Left cardiac atrium (tissue), 1 donor: ENCODE measurements around a stretch of chr15.

DNA sequence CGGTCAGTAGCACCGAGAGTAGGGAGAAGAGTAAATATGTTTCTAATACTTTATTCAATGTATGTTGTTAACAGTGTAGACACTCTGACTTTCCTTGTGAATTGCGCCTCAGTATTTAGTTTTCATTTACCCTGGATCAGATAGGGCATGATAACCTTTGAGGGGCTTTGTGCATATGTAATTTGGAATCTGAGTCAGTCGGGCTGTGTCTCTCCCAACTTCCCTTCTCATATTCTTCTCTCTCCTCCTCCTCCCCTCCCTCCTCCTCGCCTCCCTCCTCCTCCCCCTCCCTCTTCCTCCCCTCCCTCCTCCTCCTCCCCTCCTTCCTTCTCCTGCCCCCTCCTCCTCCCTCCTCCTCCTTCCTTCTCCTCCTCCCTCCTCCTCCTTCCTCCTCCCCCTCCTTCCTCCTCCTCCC is 162.5 kb downstream of the PGPEP1L start:
- PRO-cap: no peak

DNA sequence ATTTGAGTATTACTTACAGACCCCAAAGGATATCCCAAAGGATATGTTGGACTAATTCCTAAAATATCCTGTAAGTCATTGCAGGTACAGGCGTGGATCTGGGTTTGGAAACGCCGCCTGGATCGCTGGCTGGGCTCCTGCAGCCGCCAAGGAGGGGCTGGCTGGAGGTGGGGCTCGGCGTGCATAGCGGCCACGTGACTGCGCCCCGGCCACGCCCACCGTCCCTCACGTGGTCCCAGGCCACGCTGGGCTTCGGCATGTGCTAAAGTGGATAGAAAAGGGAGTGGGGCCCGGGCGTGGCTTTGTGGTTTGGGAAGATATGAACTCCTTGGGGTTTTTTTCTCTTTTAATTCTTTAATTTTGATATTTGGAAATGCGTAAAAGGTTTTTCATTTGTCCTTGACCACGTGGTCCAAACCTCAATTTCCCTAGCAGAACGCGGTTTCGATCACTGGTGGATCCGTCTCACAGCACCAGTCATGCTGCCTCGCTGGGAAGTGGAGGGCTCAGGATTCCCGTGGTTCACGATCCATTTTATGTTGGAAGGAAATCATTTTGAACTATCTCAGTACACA is 142.2 kb downstream of the PGPEP1L start:
- PRO-cap: no peak

DNA sequence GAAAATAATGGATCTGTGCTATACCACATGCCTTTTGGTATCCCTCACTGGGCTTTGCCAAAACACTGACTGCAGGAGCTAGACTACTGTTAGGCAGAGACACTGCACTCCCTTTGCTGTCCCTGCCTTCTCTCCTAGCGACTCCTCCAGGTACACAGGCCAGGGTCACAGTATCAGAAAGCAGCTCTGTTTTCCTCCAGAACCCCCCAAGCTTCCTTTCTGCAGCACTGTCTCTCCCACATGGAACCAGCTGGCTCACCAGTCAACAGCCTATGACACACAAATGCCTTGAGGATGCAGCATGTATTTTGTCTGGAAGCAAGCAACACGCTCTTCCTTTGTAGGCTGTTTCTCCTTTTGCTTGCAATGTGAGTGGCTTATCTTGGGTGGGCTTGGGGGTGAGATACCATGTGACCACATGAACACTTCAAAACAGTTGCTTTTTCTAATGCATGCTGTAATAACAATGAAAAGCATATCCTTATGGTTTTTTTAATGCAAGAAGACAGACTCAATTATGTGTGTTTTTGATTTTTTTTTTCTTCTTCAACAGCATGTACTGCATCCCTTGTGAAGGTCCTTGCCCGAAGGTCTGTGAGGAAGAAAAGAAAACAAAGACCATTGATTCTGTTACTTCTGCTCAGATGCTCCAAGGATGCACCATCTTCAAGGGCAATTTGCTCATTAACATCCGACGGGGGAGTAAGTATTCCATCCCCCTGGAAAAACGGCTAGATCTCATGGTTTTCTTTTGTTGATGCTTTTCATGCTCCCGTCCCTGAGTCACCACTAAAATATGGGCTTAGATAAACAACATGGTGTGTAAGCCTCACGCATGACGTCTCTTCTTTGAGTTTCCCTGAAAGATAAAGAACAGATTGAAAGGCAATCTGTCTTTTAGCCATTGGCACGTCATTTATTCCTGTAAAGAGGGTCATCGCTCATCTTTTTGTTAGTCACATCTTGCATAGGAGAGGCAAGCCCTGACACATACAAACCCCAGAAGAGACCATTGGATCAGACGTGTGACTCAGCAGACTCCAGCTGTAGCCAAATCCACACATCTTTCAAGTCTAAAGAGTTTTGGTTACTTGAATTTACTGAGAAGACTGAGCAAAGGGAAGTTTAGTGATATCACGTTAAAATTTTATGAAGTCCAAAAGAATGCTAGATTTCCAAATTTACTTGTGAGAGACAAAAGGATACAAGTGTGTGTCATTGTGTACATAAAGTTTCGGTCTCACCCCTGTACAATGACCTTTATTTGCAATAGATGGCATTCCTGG is 110.9 kb downstream of the PGPEP1L start:
- PRO-cap: no peak

GRCh38 chr15:99014040-99014318 is 6.4 kb upstream of the PGPEP1L start:
- PRO-cap: no peak

DNA sequence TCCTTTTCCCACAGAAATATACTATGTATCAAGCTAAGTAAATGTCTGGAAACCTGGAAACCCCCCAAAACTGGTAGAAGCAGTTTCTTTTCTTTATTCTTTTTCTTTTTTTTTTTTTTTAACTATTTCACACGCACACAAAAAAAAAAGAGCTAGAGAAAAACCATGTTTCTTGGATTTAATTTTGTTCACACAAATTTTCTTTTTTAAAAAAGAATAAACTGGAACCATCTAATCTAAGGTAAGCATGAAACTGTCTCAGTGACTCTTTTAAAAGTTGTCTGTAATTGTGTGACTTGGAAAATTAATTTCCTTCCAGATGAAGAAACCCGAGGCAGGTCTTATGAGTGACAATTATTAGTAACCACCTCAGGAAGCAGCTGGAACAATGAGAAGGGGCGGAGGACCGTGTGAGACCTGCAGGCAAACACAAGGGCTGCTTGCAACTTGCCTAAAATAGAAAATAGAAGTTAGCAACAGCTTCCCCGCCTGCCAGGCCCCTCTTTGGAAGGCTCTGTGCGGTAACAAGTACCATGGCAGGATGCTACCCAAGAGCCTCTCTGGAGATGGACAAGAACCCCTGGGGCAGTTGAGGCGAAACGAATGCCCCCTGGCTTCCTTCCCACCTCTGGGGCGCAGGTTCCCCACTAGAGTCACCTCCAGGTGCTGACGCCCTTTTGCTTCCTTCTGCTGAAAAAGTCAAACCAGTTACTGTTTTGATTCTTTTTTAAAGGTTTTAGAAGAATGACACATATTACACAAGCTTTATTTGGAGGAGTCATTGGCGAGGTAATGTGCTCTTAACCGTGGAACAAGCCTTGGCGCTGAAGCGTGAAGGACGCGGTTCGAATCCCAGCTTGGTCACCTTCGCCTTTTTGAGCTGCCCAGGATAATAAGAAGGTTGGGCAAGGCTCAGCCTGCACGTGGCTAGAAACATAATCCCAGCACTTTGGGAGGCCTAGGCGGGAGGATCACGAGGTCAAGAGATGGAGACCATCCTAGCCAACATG is 47.2 kb upstream of the SYNM start:
- PRO-cap: no peak

DNA sequence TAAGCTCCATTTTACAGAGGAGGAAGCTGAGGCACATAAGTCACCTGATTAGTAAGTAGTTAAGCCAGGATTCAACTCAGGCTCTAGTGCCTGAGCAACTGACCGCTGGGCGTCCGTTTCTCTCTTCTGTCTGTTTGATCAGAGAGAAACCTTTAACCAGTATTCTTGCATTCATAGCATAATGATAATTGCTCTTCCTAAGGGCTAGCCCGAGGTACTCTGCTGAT is 3.7 kb downstream of the SYNM start:
- PRO-cap: no peak

GRCh38 chr15:99129336-99129941 is 24.6 kb downstream of the SYNM start:
- PRO-cap: no peak

GRCh38 chr15:99210278-99210754 is 39.1 kb downstream of the TTC23 start:
- PRO-cap: no peak

- PRO-cap: no peak
These were observed 36.9 kb downstream of the TTC23 start for GRCh38 chr15:99212475-99212967.

DNA sequence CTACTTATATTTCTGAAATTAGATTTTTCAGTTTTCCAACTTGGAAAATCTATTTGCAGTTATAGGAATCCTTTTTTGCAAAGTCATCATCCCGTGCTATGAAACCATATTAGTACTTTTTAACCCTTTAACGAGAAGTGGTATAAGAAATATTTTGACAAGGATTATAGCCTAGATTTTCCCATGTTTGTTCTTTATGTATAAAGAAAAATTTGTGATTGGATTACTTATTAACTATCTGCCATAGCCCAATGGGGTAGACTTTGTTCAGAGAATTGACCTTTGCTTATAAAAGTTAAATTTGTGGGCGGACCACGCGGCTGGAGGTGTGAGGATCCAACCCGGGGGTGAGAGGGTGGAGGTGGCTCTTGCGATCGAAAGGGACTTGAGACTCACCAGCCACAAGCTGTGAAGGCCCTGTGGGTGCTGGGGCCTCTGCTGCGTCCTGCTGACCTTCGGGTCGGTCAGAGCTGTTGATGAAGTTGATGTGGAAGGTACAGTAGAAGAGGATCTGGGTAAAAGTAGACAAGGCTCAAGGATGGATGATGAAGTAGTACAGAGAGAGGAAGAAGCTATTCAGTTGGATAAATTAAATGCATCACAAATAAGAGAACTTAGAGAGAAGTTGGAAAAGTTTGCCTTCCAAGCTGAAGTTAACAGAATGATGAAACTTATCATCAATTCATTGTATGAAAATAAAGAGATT is 6.1 kb downstream of the LRRC28 start:
- PRO-cap: no peak

DNA sequence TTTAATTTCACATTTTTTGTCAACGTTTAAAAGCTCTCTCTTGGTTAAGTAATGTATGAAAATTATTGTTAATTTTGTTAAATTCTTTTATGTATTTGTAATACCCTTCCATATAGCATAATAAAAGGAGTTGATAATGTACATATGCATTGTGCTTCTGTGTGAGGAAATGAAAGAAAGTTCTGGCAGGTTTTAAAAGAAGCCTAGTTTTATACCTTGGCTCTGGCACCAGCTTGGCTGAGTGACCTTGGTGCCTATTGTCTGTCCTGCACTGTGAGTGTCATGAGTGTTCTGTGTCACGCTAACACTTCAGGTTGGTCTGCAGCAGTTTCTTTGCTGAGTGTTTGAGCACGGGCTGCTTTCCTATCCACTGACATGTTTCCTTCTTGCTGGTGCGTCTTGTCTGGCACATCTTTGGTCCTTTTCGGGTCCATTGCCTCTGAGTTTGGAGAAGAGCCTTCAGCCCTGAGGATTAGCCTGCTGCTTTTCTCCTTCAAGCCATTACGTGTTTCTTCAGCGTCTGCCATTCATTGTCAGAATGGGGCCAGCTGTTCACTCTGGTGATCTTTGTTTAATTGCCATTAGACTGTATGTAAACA is 55.3 kb downstream of the LRRC28 start:
- PRO-cap: no peak

DNA sequence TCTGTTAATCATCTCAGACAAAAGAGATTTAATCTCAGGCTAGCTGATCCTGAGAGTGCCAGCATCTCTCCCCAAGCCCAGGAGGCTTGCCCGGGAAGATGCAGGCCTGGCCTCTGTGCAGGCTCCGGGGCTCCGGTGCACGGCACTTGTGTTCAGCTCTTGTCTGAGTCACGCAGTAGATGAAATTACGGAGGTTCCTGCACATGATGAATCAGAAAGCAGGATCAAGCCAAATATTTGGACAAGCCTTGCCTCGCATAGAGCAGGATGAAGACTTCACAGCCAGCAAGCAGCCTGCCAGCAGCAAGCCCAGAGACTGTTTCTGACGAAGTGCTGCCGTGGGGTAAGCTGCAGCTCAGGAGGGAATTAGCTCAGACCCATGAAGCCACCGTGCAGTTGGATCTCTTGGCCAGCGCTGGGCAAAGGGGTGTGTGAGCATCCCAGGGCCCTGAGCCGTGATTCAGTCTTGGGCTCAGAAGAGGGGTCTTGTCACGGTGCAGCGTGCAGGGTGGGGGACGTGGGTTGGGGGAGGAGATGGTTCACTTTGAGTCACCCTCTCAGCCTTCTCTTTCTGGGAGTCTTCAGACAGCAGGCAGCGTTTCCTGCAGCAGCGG is 89.2 kb upstream of the MEF2A start:
- PRO-cap: no peak

- PRO-cap: bidirectional peak, plus-strand start at chr15:99486658, minus-strand start at chr15:99486566
These were observed 79.5 kb upstream of the MEF2A start for GRCh38 chr15:99486045-99486911.

DNA sequence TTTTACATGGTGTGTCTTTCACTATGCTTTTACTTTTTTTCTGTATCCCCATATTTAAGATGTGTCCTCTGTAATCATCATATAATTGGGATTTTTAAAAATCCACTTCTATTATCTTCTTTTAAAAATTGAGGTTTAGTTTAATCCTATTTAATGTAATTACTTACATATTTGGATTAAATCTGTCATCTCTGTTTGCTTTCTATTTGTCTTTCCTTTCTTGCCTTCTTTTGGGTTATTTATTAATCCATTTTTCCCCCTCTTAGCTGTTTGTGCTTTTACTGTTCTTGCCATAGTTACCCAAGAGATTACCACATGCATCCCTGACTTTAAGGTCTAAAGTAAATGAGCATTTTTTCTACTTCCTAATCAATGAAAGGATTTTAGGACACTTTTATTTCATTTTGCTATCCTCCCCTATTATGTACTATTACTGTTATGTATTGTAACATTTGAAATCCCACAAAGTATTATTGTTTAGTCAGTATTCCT is 62.5 kb downstream of the MEF2A start:
- PRO-cap: no peak

DNA sequence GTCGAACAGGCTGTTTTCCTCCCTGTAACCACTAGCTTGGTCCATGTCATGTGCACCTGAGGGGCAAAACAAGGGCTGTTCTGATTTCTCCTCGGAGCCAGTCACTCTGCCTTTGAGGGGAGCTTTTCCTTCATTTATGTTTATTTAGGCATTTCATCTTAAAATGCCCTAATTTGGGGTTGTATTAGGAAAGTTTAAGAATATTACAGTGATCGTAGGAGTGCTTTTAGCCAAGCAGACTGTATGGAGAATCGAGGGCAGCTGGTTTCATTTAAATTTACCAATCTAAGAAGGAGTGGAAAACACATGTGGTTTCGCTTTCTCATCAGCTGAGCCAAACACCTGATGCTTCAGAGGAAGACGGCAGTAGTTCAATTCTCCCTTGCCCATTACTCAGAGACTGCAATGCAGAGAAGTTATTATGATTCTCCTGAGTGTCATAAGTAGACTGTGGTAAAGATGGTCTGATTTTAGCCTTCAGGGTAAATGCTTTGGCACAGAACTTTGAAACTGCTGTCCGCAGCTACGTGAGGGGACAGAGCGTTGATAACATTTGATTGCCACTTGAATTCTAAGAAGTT is 25.8 kb downstream of the LYSMD4 start:
- PRO-cap: no peak

- PRO-cap: no peak
These were observed 250.0 kb upstream of the LYSMD4 start for GRCh38 chr15:99982950-99983862.

DNA sequence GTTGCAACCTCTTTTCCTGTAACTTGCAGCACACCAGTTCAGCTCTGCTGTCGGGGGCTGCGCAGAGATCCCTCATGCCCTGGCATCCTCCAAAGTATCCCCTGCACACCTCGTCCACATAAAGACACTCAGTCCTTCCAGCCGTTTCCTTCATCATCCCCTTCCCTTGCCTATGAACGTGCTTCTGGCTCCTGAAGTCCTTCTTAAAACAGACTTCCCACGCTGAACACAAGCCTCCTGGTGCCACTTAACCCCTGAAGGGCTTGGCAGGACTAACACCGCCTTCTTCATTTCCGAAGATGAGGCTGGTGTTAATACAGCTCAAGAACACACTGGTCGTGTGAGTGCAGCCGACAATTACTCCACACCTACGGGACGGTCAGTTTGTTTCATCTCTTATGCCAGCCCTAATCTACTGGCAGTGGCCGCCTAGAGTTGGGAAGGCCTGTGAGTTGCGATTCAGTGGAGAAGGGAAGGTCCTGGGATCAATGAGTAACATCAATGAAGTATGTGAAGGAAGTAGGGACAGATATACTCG is 156.1 kb downstream of the ADAMTS17 start:
- PRO-cap: no peak

DNA sequence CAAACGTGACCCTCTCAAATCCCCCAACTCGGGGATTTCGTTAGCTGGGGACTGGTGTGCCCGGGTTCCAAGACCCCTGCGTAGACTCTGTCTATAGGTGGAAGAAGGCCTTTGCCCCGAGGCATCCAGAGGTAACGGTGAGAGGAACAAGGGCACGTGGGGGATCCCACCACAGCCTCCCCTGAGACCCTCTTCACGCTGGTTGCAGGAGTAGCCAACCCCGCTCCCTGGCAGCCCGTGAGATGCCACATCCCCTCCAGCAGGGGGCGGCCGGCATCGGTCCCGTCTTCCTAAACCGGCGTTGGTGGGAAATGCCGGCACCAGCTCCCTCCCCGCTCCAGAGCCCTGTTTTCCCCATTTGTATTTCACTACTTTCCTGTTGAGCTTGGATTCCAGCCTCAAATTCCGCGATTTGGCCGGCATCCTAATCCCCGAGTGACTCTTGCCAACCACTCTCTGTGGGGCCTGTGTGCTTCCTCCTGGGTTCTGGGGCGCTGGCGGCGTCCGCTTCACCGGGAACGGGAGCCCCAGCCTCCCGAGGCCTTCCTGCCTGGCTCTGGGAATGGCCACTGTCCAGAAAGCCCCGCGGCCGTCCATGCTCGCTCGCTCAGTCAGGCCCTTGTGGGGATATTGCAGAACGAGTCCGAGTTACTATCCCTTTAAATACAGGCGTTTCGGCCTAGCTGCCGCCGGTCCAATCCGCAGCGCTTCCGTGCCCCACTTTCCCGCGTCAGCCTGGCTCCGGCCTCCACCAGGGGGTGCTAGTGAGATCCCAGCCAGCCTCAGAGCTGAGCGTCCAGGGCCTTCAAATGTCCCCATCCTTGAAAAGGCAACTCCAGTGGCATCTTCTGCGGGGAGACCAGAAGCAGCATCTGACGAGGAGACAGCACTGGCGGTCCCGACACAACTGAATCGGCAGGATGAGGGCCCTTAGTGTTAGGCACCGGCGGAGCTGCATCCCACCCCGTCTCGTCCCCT is 8.1 kb upstream of the ADAMTS17 start:
- PRO-cap: unidirectional peak, plus-strand start at position 293 of the sequence; bidirectional peak, plus-strand start at position 767 of the sequence, minus-strand start at position 632 of the sequence

DNA sequence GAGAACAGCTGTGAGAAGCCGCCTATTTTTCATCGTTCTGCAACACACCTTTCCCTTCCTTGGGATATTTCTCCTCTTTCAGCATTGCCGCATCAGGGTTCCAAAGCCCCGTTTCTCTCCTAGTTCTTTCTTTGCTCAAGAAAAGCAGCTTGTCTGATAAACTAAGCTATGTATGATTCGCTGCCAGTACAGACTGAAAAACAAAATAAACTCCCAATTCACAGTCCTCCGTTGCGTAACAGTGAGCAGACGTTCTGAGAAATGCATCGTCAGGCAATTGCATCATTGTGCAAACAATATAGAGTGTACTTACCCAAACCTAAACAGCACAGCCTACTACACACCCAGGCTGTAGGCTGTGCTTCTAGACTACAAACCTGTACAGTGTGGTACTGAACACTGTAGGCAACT is 8.8 kb upstream of the ADAMTS17 start:
- PRO-cap: no peak

- PRO-cap: no peak
These were observed 69.3 kb downstream of the ASB7 start for GRCh38 chr15:100671463-100672327.